Type B pancreatic cell (in vitro differentiated cells): ENCODE data around the gene GRIFIN.

DNA sequence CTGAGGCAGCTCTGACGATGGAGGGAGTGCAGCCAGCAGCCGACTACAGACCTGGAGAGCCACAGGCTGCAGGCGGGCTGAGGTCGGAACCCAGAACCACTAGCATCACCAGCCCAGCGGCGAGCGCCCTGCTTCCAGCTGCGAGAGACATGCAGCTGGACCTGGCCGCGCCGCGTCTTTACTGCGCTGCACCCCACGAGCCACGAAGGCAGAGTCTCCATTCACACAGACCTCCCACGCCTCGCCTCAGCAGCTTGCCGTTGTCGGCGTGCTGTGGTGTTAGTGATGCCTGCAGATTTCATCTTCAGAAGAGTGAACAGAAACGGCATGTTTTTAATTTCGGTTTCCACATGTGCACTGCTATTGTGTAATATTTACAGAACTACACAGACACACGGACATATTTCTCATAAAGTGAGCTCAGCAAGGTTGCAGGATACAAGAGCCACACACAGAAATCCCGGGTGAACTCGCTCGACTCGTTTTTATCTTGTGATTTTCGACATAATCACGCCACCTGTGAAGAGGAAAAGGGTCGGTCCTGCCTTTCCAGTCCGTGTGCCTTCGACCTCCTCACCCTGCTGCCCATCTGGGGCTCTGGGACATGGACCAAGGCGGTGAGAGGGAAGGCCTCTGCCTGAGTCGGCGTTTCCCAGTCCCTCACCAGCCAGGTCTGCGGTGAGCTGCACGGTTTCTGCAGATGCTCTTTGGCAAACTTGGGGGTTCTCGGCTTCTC is 252.2 kb downstream of the ELFN1 start:
- PRO-cap = no peak

- PRO-cap = no peak
Observed at GRCh38 chr7:1938921-1939842, 269.1 kb downstream of the ELFN1 start.

DNA sequence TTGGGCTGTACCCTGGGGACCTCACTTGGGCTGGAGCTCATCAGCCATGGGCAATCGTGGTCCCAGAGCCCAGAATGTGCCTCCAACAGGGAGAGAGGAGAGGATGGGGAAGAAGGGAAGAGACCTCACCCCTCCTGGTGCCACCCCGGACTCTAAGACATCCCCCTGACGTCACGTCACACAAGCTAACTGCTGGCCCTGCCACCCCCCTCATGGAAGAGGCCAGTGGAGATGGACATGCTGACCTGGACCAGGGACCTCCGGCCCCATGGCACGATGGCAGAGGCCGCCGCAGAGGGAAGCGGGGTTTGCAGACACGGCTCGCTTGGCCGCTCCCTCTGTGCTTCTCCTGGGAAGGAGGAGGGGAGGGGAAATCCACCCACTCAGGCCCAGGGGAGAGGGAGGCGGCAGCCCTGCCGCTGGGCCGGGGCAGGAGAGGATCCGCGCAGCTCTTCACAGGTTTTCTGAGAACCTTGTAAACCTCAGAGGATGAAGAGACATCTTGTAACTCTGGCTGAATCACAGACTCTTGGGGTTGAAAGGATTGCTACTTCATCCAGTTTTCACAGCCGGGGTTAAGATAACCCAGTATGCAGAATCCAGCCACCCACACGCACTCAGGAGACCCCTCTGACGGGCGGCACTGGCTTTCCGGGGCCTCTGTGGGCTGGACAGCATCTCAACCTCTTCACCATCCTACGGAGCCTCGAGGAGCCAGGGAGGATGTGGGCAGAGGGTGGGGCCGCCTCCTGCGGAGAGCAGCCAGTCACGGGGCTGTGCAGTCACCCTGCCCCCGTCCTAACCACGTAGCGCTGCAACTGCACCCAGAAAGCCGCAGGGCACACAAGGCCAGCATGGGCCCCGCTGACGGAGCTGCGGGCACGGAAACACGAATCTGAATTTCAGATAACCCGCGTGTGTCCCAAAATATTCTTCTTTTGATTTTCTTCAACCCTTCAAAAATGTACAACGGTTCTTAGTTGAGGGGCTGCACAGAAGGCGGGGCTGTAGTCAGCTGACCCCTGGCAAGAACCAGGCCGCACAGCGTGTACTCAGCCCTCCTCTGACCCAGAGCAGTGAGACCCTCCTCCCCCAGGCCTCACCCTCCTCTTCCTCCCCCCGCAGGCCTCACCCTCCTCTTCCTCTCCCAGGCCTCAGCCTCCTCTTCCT is 270.2 kb downstream of the ELFN1 start:
- PRO-cap = no peak

GRCh38 chr7:1942185-1942490 is 272.1 kb downstream of the ELFN1 start:
- PRO-cap = no peak

DNA sequence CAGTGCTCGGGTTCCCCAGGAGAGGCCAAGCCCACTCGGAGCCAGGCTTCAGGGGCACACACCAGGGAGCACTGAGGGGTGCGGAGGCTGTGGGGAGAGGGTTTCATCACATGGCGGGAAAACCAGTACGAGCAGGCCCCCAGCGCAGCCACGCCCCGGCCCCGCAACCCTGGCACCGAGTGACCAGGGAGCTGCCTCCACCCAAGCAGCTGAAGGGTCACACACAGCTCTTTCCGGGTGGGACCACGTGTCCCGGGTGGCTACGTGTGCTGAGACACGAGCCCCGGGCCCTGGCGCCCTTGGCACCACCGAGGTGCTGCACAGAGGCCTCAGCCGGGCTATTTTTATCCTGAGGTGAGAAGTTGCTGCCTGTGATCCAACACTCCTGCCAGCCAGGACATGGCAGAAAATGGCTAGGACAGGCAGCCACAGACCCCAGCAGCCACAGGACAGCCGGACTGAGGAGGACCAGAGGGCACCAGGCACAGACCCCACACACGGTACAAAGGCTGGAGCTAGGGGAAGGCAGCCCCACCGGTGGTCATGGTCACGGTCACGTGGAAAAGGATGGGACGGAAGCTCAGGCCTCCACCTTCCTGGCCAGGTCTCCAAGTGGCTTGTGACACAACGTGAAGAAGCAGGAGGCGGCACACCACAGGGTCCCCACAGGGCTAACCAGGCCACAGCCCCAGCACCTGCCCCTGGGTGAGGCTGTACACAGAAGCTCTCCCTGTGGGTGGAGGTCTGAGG is 223.7 kb downstream of the MAD1L1 start:
- PRO-cap = no peak

DNA sequence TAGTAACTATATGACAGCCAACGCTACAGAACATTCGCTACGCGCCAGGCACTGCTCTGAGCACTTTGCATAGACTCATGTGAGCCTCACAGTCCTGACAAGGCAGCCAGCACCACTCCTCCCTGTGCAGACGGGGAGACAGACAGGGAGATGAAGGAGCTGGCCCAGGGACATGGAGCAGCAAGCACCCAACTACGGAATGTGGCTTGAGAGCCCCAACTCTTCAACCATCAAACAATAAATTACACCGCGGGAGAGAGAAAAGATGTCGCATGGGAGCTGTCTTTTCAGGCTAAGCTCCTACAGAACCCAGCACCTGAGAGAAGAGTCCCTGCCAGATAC is 18.7 kb downstream of the MAD1L1 start:
- PRO-cap = no peak

- PRO-cap = no peak
Observed at GRCh38 chr7:2299016-2299738, 15.1 kb downstream of the SNX8 start.

DNA sequence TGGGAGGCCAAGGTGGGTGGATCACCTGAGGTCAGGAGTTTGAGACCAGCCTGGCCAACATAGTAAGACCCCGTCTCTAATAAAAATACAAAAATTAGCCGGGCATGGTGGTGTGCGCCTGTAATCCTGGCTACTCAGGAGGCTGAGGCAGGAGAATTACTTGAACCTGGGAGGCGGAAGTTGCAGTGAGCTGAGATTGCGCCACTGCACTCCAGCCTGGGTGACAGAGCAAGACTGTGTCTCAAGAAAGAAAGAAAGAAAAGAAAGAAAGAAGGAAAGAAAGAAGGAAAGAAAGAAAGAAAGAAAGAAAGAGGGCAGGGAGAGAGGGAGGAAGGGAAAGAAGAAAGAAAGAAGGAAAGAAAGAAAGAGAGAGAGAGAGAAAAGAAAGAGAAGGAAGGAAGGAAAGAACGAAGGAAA is 6.8 kb downstream of the GRIFIN start:
- PRO-cap = no peak

DNA sequence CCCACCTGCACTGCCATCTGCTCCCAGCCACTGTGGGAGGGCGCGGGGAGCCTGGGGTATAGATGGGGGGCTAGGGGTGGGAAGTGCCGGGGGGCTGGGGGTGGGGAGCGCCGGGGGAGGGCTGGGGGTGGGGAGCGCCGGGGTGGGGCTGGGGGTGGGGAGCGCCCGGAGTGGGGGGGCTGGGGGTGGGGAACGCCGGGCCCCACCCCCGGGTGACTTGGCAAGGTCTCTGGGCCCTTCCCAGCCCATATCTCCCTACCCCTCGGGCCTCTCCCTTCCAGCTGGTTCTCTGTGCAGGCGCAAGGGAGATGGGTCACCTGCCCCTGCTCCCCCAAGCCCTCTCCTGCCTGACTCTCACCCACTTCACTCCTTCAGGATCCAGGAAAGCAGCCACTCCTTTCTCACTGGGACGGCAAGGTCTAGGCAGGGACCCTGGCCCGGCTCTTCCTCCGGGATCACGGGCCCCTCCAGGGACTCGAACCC is at the start of gene GRIFIN:
TSS of gene GRIFIN (minus strand) at position 32 of the 483 bp plus-strand sequence.
- PRO-cap = no peak

- PRO-cap = no peak
Observed at GRCh38 chr7:2498013-2498426, 21.6 kb upstream of the LFNG start.

- PRO-cap = no peak
Observed at GRCh38 chr7:2508830-2509434, 10.6 kb upstream of the LFNG start.

- PRO-cap = no peak
Observed at GRCh38 chr7:2525178-2525950, 5.8 kb downstream of the LFNG start.

GRCh38 chr7:2527603-2528590 is 8.3 kb downstream of the LFNG start:
- PRO-cap = no peak

GRCh38 chr7:2540859-2541133 is 14.5 kb downstream of the BRAT1 start:
- PRO-cap = no peak

DNA sequence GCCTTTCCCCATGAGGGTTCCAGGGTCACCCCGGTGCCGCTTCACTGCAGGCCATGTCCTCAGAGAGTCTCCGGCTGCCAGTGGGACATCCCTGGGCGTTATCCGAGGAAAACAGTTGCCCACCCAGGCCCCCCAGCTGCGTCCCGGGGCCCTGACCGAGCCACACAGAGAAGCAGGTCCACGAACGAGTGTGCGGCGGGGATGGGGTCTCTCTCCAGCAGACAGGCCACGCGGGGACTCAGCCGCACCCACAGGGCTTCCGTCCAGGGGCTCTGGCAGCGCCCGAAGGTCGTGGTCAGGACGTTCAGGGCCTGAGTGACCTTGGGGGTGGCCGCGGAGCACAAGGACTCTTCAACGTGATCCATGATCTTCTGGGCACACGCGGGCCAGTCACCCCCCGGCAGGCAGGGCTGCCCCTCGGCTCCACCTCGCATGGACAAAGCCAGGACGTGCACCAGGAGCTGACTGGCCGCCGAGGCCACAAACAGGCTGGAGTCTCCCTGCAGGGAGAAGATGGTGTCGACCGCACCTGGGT is 11.8 kb downstream of the BRAT1 start:
- PRO-cap = no peak

GRCh38 chr7:2558194-2558529 is 617 bp upstream of the IQCE start:
- PRO-cap = no peak

GRCh38 chr7:2616903-2617915 is 14.6 kb upstream of the TTYH3 start:
- PRO-cap = no peak

- PRO-cap = no peak
Observed at GRCh38 chr7:2715236-2715589, 27.2 kb downstream of the AMZ1 start.

DNA sequence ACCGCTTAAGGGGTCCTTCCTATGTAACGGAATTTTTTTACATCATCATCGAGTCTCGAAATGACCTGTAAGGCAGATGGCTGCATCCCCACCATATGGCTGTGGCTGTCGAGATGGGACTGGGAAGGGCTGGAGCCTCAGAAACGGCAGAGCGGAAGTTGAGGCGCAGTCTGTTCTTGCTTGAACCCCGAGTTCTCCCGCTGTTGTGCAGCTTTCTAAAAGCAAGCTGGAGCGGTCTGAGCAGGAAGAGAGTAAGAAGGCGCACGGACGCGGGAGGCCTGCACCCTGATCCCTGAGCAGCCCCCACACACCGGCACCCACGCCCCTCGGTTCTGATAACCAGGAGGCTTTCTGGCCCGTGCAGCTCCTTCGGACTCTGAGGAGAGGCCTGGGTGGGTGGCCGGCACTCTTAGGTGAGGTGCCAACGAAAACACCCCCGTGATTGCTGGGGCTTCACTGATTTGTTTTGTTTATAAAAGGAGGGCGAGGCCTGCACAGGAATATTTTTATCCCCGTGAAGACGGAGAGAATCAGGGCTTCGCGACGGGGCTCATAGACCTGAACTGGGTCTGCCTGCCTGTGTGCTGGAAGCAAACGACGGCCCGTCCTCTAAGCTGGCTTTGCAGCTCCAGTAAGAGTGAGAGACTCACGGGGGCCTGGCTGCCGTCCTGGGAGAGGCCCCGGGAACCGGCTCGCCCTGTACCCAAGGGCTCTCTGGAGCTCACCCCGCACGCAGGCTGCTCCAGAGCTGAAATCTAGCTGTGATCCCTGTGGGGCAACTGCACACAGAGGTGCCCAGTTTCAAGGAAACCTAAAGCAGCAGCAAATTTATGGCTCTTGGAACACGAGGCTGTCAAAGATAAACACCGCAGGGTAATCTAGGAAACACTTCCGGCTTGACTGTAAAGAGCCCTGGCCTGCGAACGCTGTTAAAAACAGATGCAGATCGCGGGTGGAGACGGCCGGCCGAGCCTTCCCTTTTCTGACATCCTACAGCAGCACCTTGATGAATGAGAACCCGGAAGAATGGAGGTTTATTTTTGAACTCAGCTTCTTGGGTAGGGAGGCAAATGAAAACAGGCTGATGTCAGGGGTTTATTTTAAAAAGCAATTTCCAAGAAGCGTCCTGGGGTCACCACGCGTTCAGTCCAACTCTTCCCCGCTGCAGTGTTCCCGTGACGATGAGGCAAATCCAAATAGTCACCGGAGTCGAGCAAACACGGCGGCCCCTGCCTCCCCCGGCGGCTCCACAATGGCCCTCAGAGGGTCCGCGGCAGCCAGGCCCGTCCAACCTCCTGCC is 29.2 kb downstream of the AMZ1 start:
- PRO-cap = bidirectional peak, plus-strand start at position 938 of the sequence, minus-strand start at position 716 of the sequence

GRCh38 chr7:2762205-2762946 is 74.4 kb downstream of the AMZ1 start:
- PRO-cap = no peak